ENCODE measurements around a stretch of chr18.

GRCh38 chr18:9189593-9190403 is 53.2 kb downstream of the ANKRD12 start:
- PRO-cap, 4 experiments: no peak in any of the 4 experiments
- RAMPAGE, long total RNA, 4 experiments: no peak in any of the 4 experiments

- PRO-cap, 4 experiments: no peak in any of the 4 experiments
- RAMPAGE, long total RNA, 4 experiments: no peak in any of the 4 experiments
Observed at GRCh38 chr18:9434219-9434670, 41.1 kb upstream of the RALBP1 start.

DNA sequence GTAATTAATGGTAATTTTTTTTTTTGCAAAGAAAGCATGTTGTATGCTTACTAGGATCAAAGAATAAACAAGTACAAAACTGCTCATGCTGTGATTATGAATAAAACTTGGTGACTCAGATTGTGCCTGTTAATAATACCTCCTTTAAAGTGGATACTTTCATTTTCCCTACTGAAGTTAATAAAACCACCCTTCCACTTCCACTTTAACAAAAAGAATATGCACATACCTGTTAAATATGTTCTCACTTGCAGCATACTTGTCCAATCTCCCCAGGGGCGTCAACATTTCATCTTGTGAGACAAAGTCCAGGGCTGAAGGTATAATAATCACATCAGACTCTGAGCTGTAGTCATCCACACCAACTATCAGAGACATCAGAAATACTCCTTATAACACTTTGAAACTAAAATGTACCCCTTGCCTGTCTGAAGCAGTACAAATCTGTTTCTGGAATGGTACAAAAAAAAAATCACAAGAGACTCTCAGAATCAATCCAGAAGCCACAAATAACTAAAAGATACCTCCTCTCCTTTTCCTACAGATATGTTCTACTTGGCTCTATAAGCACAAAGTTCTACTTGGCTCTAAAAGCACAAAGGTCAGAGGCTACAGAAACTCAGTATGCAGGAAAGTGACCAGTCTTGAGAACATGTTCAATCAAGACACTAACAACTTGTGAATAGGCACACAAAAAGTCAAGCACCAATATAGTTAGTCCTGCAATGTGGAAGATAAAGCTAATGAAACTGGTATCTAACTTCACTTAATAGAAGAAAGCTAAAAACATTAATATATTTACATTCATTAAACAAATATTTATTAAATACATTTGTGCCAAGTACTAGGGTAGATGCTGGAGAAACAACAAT is 19.3 kb downstream of the PPP4R1 start:
- PRO-cap, 4 experiments: no peak in any of the 4 experiments
- RAMPAGE, long total RNA, 4 experiments: no peak in any of the 4 experiments

DNA sequence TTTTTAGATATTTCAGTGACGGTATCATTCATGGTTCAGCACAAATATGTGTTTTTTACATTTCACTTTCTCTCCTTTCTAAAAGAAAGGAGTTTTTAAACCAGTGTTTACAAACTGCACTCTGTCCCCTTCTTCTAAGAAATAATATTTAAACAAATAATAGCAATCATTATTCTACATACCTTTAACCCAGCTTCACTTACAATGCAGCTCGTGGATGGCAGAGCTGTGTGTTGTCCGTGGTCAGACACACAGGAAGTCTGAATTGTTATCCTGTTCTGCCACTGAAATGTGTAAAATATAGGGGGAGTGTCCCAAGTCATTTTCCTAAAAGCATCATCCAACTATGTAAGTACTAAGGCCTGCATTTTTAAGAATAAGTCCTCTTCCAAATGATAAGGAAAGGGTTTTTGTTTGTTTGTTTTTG is 2.6 kb upstream of the PPP4R1 start:
- PRO-cap, 4 experiments: no peak in any of the 4 experiments
- RAMPAGE, long total RNA, 4 experiments: no peak in any of the 4 experiments

DNA sequence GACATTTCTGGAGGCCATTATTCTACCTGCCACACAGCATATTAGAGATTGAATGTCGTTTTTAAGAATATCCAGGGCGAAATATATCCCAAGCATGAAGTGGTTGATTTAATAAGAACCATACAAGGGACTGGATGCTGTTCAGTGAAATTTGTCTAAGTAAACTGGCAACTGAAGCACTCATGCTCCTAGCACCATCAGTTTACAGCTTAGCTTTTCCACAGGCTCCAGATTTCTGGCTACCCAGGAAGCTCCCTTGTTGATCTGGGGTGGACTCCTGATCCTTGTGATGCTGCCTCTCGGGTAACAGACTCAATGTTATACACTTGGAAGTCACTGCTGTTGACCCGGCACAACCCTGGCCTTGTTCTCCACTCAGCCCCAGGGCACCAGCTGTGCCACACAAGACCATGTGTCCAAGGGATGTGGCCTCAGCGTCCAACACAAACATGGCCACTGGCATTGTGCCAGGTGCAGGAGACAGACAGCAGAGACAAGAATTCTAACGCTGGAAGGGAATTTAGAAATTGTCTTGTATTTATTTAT is 38.9 kb upstream of the PPP4R1 start:
- PRO-cap, 4 experiments: no peak in any of the 4 experiments
- RAMPAGE, long total RNA, 4 experiments: no peak in any of the 4 experiments

GRCh38 chr18:9657882-9658736 is 43.8 kb upstream of the PPP4R1 start:
- PRO-cap, 4 experiments: no peak in any of the 4 experiments
- RAMPAGE, long total RNA, 4 experiments: no peak in any of the 4 experiments

- PRO-cap, 4 experiments: no peak in any of the 4 experiments
- RAMPAGE, long total RNA, 4 experiments: no peak in any of the 4 experiments
Observed at GRCh38 chr18:9762442-9763011, 54.4 kb downstream of the RAB31 start.

DNA sequence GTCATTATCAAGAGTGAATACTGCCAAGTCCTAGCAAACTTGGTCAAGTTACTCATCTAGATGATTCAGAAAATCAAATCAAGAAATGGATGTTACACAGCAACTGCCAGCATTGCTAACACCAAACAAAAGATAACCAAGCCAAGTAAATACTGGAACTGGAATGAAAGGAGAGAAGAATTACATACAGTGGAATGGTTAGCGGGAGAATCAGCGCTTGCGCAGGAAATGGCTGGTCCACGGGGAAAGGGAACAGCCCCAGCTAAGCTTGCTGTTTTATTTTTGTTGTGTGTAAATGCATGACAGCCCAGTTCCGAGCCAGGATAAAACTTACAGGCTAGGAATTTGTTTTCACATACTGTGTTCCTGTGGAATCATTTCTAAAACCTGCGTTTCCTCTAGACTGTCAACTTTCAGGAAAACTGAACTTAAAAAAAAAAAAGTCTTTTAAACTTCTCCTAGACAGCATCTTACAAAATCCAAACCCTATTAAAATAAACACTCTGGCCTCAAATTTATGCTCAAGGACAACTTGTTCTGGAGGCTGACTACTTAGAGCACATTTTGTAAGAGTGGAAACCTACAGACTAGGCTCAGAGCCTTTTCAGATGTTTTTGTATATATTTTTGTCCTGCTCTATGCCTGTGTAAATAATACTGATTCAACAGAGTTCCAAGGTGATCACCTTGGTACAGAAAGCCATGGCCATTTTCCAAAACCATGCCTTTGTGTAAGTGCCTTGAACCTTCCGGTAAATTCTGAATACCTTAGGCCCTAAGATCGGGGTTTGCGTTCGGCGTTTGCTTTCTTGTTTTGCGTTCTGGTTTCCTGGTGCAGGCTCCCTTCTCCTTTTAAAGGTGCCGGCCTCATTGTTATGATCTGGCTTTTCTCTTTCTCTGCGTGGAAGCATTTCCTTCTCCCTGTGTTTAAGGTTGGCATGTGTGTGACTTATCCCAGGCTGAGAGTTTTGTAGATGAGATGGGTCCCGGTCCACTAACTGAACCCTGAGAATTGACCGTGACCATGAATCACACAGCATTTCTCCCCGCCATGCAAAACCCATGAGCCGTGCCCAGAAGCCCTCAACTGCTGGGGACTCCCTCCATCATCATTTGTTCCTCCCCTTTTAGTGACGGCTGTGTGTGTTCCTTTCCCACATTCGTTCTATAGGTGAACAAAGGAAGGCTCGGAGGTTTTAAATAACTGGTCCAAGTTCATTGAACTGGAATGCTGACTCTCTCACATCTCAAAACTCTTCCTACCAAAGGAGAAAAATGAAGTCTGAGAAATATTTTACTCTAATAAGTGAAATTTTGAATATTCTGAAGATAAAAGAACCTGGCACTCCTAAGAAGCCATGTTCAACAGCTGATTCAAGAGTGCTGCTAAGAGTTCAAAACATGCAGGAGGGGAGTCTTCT is 30.4 kb upstream of the TXNDC2 start:
- PRO-cap, 4 experiments: no peak in any of the 4 experiments
- RAMPAGE, long total RNA, 4 experiments: no peak in any of the 4 experiments

DNA sequence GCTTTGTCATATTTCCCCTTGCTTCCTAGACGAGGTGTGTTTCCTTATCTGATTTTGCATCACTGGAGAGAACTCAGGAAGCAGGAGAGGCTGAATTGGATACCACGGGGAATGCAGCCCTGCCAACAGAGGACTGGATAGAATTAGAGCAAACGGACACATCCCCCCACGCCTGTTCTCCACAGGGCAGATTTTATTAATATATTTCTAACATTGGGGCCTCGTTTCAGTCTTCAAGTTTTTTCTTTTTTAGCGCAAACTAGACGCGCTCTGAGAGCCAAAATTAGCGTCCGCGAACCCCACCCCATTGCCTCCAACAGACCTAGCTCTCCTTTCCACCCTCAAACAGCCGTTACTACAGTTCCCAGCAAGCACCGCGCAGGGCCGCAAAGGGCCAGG is 602 bp upstream of the VAPA start:
- PRO-cap, 4 experiments: peak in 4 of 4 experiments; most common minus-strand start position 318 of the sequence (in 4)
- RAMPAGE, long total RNA, 4 experiments: no peak in any of the 4 experiments

- PRO-cap, 4 experiments: no peak in any of the 4 experiments
- RAMPAGE, long total RNA, 4 experiments: no peak in any of the 4 experiments
Observed at GRCh38 chr18:9919093-9920282, 5.7 kb downstream of the VAPA start.

- PRO-cap, 4 experiments: no peak in any of the 4 experiments
- RAMPAGE, long total RNA, 4 experiments: no peak in any of the 4 experiments
Observed at GRCh38 chr18:10049589-10049984, 135.8 kb downstream of the VAPA start.

DNA sequence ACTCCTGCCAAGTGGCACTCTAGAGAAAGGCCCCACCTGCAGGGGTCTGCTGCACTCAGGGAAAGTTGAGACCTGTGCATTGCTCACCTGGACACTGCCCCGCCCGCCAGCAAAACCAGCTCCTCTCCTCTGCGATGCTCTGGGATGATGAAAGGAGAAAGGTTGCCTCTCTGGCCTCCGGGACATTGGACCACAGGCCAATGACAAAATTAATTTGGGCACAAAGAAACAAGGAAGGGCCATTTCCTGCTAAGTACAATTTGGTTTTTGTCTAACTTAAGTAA is 121.7 kb upstream of the APCDD1 start:
- PRO-cap, 4 experiments: no peak in any of the 4 experiments
- RAMPAGE, long total RNA, 4 experiments: no peak in any of the 4 experiments

DNA sequence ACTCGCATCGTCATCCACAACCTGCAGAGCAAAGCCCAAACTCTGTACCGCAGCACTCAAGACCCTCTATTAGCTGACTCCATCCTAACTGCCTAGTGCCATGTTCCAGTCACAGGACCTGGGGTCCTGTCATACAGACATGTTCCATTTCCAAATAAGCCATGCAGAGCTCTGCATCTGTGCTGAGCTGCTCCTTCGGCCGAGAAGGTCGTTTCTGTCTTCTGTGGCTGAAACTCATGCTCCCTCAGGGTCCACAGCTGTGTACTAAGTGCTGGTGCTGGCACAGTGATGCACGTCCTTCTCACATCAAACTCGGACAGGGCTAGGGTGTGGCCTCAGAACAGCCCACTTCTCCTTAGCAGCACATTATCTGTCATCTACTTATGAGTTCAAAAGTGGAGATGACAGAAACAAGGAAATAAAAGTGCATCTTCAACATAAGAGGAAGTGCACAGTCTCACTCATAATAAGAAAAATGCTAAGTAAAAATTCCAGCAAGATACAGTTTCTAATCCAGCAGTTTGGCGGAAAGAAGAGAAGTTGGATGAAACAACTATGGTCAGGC is 53.9 kb upstream of the APCDD1 start:
- PRO-cap, 4 experiments: no peak in any of the 4 experiments
- RAMPAGE, long total RNA, 4 experiments: no peak in any of the 4 experiments

DNA sequence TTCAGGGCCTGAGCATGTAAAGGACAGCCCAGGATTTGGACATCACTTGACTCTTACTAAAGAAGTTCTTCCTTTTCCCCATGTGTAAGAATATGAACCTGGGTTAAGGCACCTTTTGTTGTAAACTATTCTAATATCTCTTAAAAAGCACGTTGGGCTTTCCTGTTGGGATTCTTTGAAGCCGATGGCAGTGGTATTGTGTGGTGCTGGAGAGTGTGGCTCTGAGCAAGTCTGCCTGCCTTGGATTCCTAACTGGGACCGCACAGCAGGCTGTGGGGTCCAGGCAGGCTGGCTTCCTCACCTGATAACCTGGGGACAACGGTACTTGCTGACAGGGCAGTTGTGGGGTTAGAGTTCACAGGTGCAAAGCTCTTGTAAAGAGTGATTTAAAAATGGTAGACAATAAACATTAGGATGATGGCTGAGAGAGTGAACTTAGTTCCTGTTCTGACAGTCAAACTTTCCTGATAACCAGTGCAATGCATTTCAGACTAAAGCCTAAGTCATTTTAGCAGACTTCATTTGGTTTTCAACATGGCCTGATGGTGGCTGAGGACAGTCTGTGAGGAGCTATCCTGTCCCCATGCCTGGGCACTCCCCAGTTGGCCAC is 30.0 kb downstream of the NAPG start:
- PRO-cap, 4 experiments: no peak in any of the 4 experiments
- RAMPAGE, long total RNA, 4 experiments: no peak in any of the 4 experiments

GRCh38 chr18:11178782-11179620 is 29.6 kb upstream of the PIEZO2 start:
- PRO-cap, 4 experiments: no peak in any of the 4 experiments
- RAMPAGE, long total RNA, 4 experiments: no peak in any of the 4 experiments

- PRO-cap, 4 experiments: no peak in any of the 4 experiments
- RAMPAGE, long total RNA, 4 experiments: no peak in any of the 4 experiments
Observed at GRCh38 chr18:11688838-11689120, 285 bp upstream of the GNAL start.

DNA sequence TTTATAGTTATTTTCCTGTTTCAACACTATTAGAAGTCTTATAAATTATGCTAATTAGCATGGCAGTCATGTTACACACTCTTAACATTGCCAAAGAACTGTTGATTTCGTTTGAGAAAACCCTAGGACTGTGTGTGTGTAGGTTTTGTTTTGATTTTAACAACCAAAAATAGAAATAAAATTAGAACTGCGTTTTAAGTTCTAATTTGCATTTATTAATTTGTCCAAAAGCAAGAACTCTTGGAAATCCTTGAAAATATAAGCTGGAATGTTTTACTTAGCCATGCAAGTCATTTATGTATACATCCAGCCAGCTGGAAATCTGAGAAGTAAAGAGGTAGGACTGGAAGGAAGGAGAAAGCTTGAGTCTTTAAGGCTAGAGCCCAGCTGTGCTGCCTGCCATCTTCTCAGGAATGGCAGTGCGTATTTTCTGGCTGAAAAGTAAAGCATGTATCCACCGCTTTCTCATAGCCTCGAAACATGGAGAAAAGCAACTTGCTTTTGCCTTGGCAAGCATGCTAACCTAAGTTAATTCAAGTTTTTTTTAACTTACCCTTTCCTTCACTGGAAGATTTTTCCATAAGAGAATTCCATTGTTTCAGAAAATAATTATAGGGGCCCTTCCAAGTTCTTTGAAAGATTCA is 1.8 kb downstream of the CHMP1B start:
- PRO-cap, 4 experiments: no peak in any of the 4 experiments
- RAMPAGE, long total RNA, 4 experiments: no peak in any of the 4 experiments

GRCh38 chr18:11984163-11984641 is 2.9 kb downstream of the IMPA2 start:
- PRO-cap, 4 experiments: no peak in any of the 4 experiments
- RAMPAGE, long total RNA, 4 experiments: no peak in any of the 4 experiments

- PRO-cap, 4 experiments: peak in 1 of 4 experiments; most common minus-strand start chr18:12068616 (in 1)
- RAMPAGE, long total RNA, 4 experiments: no peak in any of the 4 experiments
Observed at GRCh38 chr18:12068067-12068739, 25.4 kb upstream of the ANKRD62 start.

DNA sequence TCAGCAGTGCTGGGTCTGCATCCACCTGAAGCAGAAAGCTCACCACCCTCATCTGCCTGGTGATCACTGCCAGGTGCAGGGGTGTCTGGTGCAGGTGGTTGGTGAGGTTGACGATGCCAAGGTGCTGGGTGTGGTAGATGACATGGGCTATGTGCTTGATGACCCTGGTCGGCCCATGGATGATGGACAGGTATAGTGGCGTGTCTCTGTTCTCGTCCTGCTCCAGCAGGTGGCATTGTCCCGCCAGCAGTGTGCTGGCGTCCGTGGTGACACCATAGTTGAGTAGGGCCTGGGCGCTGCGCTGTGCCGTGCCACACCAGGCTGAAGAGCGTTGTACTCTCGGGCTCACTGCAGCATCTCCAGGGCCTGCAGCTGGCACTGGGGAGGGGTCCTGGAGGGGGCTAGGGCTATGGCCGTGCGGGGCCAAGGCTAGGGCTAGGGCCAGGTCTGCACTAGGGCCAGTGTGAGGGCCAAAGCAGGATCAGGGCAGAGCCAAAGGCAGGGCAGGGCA is 903 bp upstream of the ANKRD62 start:
- PRO-cap, 4 experiments: peak in 1 of 4 experiments; most common minus-strand start position 372 of the sequence (in 1)
- RAMPAGE, long total RNA, 4 experiments: no peak in any of the 4 experiments

Data from spleen (tissue), 7 donors.